Kidney (tissue), 2 donors: ENCODE data around the genes SERPINB4, DOK6 and CBLN2.

- PRO-cap: no peak
- RRBS: no CpG with 5 or more reads among the region's 6 CpGs
These were observed 822 bp downstream of the VPS4B start for GRCh38 chr18:63421472-63421835.

- PRO-cap: no peak
- RRBS: no CpG with 5 or more reads among the region's 3 CpGs
These were observed 5.1 kb upstream of the VPS4B start for GRCh38 chr18:63427416-63427792.

- PRO-cap: no peak
- RRBS: no CpG with 5 or more reads among the region's 2 CpGs
These were observed at the start of gene SERPINB4 for GRCh38 chr18:63644157-63644478. TSS of gene SERPINB4 (minus strand) at chr18:63644256.

GRCh38 chr18:63869399-63869986, 18.0 kb upstream of the SERPINB2 start:
- PRO-cap: no peak
- RRBS: 60% methylated on average over 3 of the region's 10 CpGs

GRCh38 chr18:64747783-64748022, 777.8 kb downstream of the SERPINB8 start:
- PRO-cap: no peak

GRCh38 chr18:66005042-66005535, 254.3 kb downstream of the CDH7 start:
- PRO-cap: no peak
- RRBS: no CpG with 5 or more reads among the region's 7 CpGs

GRCh38 chr18:67515608-67516459, 686 bp downstream of the DSEL start:
- PRO-cap: unidirectional peak, plus-strand start at chr18:67516105
- RRBS: no CpG with 5 or more reads among the region's 47 CpGs

- PRO-cap: no peak
- RRBS: no CpG with 5 or more reads among the region's 9 CpGs
These were observed 19.7 kb downstream of the TMX3 start for GRCh38 chr18:68694792-68696014.

GRCh38 chr18:68722579-68722983, 7.7 kb upstream of the TMX3 start:
- PRO-cap: no peak
- RRBS: no CpG with 5 or more reads among the region's 2 CpGs

DNA sequence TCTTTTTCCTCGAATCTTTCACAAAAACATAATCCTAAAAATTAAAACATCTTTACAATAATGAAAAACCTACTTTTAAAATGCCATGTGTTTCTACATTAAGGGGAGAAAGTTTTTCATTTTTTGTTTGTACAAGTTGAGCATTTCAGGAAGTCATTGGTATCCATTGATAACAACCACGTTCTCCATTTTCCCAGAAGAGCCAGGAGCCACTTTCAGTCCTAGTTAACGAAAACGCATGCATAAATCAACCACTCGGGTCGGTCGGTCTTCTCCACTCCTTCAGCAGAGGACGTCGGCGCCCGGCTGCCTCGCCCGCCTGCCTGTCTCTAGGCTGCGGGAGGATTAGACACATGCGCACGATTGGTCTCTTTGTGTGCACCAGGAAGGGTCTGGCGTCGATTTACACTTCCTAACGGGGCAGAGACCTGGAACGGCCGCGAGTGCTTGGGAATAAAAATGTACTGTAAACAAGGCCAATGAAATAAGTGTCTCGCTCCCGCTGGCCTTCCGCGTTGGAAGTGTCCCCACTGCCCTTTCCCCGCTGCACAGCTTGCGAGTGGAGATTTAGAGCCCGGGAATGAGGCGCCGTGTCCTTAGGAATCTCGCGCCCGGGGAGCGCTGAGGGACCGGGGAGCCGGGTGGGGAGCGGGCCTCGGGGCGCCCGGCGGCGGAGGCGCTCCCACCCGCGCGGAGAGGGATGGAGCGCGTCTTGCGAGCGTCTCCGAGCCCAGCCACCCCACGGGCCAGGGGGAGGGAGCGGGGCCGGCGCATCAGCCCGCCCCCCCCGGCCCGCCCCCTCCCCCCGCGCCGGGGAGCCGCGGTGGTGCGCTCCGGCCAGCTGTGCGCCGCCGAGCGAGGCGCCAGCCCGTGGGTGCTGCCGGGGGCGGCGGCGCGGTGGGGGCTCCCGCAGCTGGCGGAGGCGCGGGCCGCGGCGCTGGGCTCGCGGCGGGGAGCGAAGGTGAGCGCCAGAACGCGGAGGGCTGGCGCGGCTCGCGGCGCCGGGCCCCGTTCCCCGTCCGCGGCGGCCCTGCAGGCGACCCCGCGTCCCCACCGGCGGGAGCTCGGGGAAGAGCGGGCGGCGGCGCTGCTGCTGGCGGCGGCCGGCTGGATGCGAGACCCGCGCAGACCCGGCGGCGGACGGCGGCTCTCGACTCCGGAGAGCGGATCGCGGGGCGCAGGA, at the start of gene DOK6:
DOK6 (plus strand) TSS at position 844 of the 1,183 bp plus-strand sequence.
- PRO-cap: bidirectional peak, plus-strand start at position 408 of the sequence, minus-strand start at position 331 of the sequence; bidirectional peak, plus-strand start at position 844 of the sequence, minus-strand start at position 741 of the sequence
- RRBS: 3% methylated on average over 44 of the region's 129 CpGs

DNA sequence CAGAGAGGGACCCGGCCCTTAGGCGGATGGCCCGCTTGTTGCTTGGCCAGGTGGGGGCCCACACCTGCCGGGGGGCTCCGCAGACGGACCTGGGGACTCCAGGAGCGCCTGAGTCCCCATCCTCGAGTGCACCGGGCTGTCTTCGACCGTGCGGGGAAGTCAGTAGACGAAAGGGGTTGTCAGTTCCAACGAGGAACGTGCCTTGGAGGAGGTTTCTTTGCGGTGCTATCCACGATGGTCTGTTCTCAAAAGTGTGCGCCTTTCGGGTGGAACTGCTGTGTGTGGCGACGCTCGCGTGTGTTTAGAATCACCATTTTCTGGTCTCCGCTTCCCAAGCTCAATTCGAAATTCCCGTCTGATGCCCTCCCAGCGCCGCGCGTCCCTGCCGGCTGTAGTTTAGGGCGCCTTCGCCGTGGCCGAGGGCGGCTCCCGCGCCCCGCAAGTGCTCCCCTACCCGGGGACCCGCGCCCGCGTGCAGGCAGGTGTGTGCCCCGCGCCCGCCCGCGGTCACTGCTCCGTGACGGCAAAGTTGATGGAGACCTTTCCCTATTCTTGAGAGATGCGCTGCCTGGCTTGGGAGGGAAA, 814 bp downstream of the DOK6 start:
- PRO-cap: no peak
- RRBS: 4% methylated on average over 19 of the region's 52 CpGs

DNA sequence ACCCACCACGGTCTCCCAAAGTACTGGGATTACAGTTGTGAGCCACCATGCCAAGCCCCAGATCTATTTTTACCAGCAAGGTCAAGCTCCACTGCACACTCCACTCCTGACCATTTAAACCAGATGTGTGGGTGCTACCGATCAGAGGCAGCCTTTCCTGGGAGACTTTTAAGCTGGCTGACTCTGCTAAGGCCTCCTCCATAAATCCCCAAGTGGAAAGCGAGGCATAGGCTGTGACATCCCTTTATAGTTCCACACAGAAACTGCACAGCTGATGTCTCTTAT, 67.6 kb upstream of the CD226 start:
- PRO-cap: no peak
- RRBS: no CpG with 5 or more reads among the region's 3 CpGs

GRCh38 chr18:70190440-70190842, 15.0 kb downstream of the RTTN start:
- PRO-cap: no peak
- RRBS: no CpG with 5 or more reads among the region's 4 CpGs

DNA sequence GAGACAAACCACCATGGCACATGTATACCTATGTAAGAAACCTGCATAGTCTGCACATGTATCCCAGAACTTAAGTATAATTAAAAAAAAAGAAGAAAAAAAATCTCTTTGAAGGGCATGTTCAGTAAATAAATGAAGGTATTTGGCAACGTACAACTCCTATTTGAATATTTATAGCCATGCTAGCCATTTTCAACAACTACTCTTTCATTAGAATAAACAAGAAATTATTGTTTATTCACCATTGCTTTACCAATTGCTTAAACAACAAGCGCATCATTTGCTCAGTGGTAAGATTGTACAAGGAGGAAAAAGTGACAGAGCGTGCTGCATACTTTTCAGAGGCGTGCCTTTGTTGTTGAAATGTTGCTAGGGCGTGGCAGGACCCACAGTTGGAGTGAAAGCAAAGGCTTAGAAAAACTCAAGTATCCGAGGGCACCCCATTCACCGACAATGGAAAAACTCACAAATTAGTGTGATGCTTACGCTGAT, 37.5 kb upstream of the RTTN start:
- PRO-cap: no peak
- RRBS: no CpG with 5 or more reads among the region's 8 CpGs

DNA sequence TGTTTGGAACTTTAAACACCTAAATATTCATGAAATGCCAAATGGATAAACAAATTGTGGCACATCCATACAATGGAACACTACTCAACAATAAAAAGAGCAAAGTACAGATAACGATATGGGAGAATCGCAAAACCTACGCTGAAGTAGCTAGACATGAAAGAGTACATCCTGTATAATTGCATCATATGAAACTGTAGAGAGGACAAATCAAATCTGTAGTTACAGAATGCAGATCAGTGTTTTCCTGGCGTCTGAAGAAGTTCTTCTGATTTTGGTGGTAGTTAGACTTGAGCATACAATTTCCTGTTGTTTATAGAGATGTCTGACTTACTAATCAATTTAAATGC, 394.4 kb downstream of the SOCS6 start:
- PRO-cap: no peak
- RRBS: no CpG with 5 or more reads among the region's 4 CpGs

DNA sequence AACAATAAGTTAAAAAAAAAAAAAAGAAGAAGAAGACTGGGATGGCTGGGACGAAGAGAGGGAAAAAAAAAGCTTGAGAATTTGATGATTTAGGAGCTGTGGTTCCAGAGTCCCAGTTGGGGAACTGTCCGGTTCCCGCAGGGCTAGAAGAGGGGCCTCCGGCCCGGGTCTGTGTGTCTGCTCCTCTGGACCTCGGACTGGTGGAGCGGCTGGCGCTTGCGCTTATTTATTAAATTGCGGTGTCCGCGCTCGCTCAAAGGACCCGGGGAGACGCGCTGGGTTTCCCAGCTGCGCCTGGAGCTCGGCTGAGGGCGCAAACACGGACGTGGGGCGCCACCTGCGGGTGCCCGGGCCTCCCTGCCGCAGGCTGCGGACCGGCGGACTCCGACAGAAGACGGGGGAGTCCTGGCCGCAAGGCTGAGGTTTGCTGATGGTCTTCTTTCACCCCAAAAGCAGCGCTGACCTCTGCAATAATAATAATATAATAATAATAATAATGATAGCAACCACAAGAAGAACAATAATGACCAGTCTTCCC, at the start of gene CBLN2:
CBLN2 (minus strand) TSS at position 199 of the 538 bp plus-strand sequence.
- PRO-cap: no peak
- RRBS: 2% methylated on average over 15 of the region's 32 CpGs

GRCh38 chr18:73691101-73691552, 456.5 kb downstream of the FBXO15 start:
- PRO-cap: no peak
- RRBS: no CpG with 5 or more reads among the region's 7 CpGs

DNA sequence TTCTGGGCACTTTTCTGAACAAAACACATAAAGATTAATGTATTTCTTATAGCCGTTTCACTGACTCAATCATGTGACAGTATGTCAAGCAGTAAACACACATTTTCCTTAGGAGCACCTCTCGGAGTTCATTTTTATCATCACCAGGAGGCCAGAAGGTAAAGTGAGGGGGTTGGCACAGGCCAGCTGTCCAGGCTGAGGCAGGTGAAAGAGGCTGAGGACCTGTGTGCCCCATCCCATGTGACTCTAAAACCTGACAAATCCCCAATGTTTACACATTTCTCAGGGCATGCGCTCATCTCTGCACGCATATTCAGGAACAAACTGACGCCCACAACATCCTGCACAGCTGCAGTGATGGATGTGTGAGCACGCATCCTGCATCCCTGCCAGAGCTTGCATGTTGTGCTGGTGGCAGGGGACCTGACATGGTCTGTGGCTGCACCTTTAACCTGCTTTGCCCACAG, 83.2 kb downstream of the FBXO15 start:
- PRO-cap: no peak
- RRBS: no CpG with 5 or more reads among the region's 6 CpGs

DNA sequence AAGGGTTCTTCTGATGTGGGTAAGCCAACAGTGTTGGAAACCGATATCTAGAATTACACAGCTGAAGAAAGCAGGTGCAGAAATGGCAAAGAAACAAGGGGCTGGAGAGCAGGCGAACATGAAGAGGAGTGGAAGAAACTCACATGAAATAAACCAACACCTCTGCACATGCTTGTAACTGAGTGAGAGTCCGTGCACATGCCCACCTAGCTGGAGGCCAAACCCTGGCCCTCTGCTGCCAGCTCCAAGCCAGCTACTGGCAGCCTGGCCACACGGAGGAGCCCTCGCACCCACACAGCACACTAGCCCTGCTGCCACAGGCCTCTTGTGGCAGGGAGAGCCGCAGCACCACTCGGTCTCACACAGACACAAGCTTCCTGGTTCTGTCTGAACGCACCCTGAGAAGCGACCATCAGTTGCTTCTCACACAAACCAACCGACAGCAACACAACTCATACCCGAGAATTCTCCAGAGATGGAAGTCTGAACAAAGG, 65.2 kb downstream of the FBXO15 start:
- PRO-cap: no peak
- RRBS: no CpG with 5 or more reads among the region's 11 CpGs

DNA sequence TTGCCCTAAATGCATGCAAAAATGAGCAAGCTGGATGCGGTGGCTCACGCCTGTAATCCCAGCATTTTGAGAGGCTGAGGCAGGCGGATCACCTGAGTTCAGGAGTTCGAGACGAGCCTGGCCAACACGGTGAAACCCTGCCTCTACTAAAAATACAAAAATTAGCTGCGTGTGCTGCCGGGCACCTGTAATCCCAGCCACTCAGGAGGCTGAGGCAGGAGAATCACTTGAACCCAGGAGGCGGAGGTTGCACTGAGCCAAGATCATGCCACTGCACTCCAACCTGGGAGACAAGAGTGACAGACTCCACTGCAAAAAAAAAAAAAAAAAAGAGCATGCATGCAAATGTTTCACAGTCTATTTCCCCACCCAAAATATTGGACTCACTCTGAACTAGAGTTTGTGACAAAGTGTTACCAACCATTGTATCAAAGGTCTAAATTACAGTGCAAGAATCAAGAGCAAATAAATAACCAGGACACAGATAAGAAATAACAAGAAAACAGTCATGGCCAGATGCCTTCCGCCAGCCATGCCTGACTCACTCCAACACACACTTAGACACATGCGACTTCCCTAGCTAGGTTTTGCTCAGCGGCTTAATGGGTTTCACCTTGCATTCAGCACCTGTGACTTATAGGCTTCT, 62.9 kb downstream of the CYB5A start:
- PRO-cap: no peak
- RRBS: no CpG with 5 or more reads among the region's 12 CpGs